Lower leg skin (tissue), 2 donors: ENCODE data around the gene QDPR.

DNA sequence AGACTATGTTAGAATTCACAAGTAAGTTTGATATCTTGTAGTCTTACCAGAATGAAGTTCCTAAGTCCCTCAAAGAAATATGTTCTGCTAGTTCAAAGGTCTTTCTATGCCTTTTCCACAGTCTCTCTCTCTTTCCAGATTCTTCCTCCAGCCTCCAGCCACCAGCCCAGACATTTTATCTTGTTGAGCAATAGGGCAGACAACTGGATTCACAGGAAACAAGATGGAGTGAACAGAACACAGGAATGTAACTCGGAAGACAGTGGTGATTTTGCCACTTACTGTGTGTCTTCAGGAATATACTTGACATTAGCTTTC, 17.1 kb upstream of the CPEB2 start:
- PRO-cap: no peak
- RAMPAGE, long total RNA, 2 experiments: start-site peak on the minus strand in 1 of 2 experiments, centred at position 206 of the sequence, 23 reads per replicate

- PRO-cap: no peak
- RAMPAGE, long total RNA, 2 experiments: no peak in any of the 2 experiments
These were observed 114.3 kb downstream of the CPEB2 start for GRCh38 chr4:15116340-15117197.

DNA sequence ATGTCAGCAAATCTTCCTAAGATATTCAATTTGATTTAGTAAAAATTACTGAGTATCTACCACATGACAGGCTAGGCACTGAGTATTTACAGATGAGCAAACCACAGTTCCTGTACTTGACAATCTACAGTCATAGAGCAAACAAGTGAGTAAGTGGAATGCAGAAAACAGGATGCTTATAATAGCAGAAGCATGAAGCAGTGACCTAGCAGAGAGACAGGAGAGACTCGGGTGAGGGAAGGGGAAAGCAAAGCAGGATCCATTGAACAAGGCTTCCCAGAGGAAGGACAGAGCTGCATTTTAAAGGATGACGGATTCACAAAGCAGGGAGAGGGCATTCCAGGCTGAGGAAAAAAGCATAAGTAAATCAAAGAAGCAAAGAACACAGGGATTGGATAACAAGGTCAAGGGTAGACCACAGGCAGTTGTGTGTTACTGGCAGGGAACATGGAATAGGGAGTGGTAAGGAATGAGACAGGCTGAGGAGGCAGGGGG, 124.7 kb upstream of the C1QTNF7 start:
- PRO-cap: no peak
- RAMPAGE, long total RNA, 2 experiments: no peak in any of the 2 experiments

- PRO-cap: unidirectional peak, plus-strand start at chr4:15455593
- RAMPAGE, long total RNA, 2 experiments: no peak in any of the 2 experiments
These were observed 14.5 kb upstream of the CC2D2A start for GRCh38 chr4:15455071-15455684.

DNA sequence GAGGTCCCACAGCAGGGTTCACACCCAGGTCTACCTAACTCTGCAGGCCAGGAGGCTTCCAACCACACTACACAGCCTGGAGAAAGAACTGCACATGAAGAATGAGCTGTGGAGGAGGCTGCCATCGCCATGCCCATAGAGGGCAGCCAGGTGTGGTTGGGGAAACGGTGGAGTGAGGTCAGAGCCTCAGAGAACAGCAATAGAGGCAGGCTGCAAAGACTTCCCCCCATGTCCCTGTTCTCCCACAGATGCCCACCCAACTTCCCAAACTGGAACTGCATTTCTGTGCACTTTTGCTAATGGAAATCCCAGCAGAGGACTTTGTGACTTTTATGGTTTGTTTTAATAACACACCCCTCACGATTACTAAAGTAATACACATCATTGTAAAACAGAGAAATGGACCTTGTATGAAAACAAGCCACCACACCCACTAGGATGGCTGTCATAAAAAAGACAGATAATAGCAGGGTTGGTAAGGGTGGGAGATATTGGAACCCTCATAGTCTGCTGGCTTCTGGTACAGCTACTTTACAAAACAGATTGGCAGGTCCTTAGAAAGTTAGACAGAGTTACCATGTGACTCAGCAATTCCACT, 59.0 kb upstream of the PROM1 start:
- PRO-cap: no peak
- RAMPAGE, long total RNA, 2 experiments: no peak in any of the 2 experiments

DNA sequence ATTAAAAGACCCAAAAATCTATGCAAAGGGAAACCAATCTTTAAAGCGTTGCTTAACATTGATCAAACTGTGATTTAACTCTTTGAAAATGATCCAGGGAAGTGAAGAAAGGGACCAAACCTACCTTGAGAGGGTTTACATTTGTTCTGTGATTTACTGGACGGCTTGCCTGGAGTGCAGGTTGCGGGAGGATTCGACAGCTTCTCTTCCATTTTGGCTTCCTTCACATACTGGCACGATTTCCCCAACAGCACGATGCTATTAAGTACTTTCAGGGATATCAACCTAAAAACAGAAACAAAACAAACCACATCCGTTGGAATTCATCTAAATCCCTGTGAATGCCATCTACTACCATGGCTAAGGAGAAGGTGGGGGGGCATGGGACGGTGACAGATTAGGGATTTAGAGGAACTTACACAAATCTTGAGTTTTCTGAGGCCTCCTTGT, 59.7 kb downstream of the TAPT1 start:
- PRO-cap: no peak
- RAMPAGE, long total RNA, 2 experiments: no peak in any of the 2 experiments

DNA sequence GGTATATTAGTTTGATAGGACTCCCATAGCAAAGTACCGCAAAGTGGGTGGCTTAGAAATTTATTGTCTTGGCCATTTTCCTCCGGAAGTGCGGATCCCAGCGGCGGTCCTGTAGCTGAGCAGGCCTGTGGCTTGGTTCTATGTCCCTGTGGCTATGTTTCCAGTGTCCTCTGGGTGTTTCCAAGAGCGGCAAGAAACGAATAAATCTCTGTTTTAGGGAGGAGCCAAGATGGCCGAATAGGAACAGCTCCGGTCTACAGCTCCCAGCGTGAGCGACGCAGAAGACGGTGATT, 44.1 kb upstream of the LDB2 start:
- PRO-cap: no peak
- RAMPAGE, long total RNA, 2 experiments: no peak in any of the 2 experiments

- PRO-cap: no peak
- RAMPAGE, long total RNA, 2 experiments: no peak in any of the 2 experiments
These were observed 21.2 kb downstream of the QDPR start for GRCh38 chr4:17490550-17491163.

- PRO-cap: no peak
- RAMPAGE, long total RNA, 2 experiments: no peak in any of the 2 experiments
These were observed 13.7 kb downstream of the QDPR start for GRCh38 chr4:17498087-17498723.

- PRO-cap: unidirectional peak, minus-strand start at chr4:17511767; unidirectional peak, minus-strand start at chr4:17512086
- RAMPAGE, long total RNA, 2 experiments: no peak in any of the 2 experiments
These were observed at the start of gene QDPR for GRCh38 chr4:17511456-17512543. Gene QDPR, minus strand, starts transcription at chr4:17512090.

DNA sequence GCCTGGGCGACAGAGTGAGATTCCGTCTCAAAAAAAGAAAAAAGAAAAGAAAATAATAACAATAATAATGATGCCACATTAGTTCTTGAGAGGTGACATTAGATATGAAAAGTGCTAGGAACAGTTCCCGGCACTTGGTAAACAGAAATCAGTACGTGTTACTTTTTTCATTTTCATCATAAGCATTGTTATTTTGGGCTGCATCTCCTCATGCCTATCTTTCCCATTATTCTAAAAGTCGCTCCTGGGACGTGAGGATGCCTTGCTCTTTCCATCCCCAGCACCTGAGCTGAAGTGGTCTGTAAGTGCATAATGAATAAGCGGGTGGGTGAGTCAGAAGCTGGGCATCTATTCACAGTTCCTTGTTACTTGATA, 475.9 kb upstream of the SLIT2 start:
- PRO-cap: no peak
- RAMPAGE, long total RNA, 2 experiments: no peak in any of the 2 experiments

DNA sequence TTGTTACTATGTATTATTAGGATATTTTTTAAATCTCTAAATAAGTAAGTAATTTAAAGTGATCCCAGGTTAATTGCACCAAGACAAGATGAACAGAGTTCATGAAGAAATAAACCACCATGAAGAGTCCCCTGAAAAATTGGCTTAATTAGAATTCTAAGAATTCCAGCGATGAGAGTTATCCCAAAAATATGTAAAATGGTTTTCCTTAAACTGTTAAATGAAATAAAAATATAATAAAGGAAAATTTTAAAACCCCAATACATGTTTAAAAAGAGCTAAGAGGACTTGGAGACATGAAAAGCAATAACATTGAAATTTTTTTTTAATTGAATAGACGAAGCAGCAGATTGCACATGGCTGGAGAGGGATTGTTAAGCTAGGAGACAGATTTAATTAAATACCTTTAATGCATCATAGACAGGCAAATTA, 141.5 kb upstream of the SLIT2 start:
- PRO-cap: no peak
- RAMPAGE, long total RNA, 2 experiments: no peak in any of the 2 experiments

DNA sequence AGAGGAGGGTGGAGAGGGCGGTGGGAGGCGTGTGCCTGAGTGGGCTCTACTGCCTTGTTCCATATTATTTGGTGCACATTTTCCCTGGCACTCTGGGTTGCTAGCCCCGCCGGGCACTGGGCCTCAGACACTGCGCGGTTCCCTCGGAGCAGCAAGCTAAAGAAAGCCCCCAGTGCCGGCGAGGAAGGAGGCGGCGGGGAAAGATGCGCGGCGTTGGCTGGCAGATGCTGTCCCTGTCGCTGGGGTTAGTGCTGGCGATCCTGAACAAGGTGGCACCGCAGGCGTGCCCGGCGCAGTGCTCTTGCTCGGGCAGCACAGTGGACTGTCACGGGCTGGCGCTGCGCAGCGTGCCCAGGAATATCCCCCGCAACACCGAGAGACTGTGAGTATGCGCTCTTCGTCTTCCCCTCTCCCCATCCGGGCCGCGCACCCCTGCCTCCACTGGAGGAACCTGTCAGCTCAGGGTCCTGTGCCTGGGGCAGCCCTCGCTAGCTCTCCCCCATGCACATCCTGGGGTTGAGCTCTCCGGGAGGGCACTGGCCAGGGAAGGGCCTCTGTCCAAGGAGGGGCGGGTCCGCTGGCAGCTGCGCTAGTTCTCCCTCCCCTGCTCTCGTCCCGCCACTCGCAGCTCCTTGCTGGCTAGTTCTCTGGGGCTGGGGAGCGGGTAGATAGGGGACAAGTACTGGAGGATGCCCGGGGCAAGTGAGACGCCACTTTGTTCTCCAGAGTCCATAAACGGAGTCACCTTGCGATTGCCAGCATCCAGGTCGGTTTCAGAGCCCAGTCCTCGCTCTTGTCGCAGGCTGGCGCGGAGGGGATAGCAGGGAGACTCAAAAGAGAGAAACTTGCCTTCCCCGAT, 2.1 kb downstream of the SLIT2 start:
- PRO-cap: bidirectional peak, plus-strand start at position 642 of the sequence, minus-strand start at position 512 of the sequence
- RAMPAGE, long total RNA, 2 experiments: no peak in any of the 2 experiments

DNA sequence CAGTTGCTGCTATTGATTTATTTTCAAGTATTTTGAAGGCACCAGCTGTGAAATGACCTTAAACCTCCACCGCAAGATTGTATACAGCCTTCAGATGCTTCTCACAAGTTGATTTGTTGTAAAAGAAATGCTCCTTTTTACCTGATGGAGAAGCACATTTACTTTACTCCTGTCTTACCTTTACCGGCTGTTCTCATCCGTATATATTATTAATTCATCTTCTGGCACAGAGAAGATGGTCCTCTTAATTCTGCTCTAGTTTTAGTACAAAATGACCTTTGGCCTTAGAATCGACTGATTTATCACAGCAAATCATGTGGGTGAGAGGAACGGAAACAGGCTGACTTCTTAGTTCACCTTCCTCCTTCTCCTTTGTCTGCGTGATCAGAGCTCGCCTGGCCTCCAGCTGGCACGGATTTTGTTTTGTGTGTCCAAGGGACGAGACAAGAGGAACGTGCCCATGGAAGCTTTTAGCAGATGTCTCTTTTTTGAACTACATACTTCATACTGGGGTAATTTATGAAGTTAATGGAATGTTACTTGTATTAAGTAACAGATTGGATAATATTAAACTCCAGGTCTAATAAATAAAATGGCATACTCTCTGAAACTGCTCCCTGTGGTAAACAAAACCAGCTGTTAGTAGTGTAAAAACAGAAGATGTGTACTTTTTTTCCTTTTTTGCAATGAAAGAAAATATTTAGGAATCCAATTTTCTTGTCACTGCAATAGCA, 82.3 kb upstream of the PACRGL start:
- PRO-cap: no peak
- RAMPAGE, long total RNA, 2 experiments: no peak in any of the 2 experiments

GRCh38 chr4:20983603-20984752, 283.7 kb downstream of the PACRGL start:
- PRO-cap: no peak
- RAMPAGE, long total RNA, 2 experiments: no peak in any of the 2 experiments

DNA sequence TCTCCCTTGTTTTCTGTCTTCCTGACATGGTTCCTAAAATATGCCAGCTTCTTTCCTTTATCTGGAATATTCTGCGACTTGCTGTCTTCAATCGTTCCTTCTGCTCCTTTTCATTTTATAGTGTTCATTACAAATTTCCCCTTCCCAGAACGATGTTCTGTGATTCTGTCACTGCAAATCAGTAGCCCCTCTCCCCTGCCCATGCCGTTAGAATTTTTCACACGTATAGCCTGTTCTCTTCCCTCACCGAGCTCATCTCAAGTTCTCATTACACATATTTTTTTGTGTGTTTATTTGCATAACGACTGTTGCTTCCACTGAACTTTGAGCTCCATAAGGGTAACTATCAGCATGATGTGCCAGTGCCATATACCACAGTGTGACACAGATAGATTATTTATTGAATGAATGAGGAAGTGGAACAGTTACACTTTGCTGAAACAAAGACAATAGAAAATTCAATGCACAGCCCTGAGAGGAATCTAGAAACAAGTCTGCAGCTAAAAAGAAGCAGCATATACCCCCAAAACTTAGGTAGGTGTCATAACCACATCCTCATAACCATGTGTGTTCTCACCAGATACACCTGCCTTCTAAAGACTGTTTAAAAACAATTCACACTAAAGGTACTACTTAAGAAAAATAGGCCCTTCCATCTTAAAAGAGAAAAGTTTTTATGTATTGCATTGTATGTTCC, 389.8 kb downstream of the PACRGL start:
- PRO-cap: no peak
- RAMPAGE, long total RNA, 2 experiments: no peak in any of the 2 experiments

GRCh38 chr4:22485347-22486177, 30.3 kb downstream of the ADGRA3 start:
- PRO-cap: no peak
- RAMPAGE, long total RNA, 2 experiments: no peak in any of the 2 experiments

- PRO-cap: no peak
- RAMPAGE, long total RNA, 2 experiments: no peak in any of the 2 experiments
These were observed 13.2 kb downstream of the PPARGC1A start for GRCh38 chr4:23876770-23877021.

GRCh38 chr4:23879007-23879796, 10.6 kb downstream of the PPARGC1A start:
- PRO-cap: no peak
- RAMPAGE, long total RNA, 2 experiments: no peak in any of the 2 experiments

- PRO-cap: unidirectional peak, plus-strand start at chr4:23890875
- RAMPAGE, long total RNA, 2 experiments: no peak in any of the 2 experiments
These were observed 865 bp upstream of the PPARGC1A start for GRCh38 chr4:23890360-23891463.